Epithelial cell of prostate (primary cell): ENCODE results near the genes SLC12A6 and GJD2.

- RRBS, result no CpG with 5 or more reads among the region's 9 CpGs
Measured at GRCh38 chr15:33088575-33089448, 105.7 kb downstream of the FMN1 start.

DNA sequence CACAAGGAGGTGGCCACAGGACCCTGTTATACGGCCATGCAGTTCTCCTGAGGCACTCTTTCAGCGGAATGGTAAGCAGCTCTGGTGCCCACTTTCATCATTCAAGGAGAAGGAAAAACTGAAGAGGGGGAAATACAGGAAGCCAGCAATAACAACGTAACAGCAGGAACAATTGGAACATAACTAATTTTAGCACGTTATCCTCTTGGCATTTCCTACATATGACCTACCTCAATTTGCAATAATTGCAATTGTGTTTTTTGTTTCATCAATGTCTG, 219.8 kb downstream of the RYR3 start:
- RRBS, result no CpG with 5 or more reads among the region's 4 CpGs

DNA sequence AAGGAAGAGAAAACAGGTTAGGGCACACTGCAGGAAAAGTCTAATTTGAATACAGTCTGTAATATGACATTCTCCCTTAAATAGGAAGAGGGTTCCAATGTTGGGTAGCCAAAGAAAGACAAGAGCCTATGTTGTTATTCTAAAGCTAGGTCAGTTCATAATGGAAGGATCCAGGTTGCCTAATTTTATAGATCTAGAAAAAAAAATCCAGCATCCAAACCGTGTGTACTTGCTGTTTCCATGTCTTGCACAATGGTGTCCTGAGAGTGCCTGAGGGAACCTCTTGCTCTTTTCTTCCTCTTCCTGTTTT, 224.2 kb downstream of the RYR3 start:
- RRBS, result no CpG with 5 or more reads among the region's 1 CpG

DNA sequence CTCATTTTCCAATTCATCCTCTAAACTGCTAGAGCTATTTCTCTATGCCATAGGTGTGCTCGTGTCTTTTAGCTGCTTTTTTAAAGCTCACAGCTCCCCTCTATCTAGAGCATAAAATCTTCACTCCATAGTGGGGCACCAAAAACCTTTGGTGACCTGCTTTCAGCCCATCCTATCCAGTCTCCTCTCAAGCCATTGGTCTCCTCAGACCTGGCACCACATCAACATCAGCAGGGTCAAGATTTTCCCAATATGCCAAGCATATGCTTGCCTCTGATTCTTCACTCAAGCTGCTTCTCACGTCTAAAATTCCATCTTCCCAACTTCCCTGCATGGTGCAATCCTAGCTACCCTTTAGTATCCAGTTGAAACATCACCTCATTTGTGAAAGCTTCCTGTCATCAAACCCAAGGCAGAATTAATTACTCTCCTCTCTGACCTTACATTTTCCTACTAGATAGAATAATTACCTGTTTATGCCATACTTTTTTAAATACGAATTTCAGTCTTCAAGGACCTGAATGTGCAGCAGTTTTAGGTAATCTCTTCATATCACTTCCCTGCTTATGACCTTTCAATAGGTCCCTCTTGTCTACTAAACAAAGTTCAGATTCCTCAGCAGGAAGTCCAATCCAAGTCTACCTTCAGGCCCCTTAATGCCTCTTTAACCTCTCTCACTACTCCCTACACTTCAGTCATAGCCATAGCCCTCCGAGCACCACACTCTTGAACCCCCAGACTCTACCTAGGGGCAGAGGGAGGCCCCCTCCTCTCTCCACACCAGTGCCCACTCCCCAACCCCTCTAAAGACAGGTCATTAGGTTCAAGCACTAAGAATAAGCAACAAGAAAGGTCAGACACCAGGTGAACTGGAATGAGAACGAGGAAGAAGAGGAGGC, 9.3 kb upstream of the CHRM5 start:
- RRBS, result no CpG with 5 or more reads among the region's 5 CpGs

- RRBS, result no CpG with 5 or more reads among the region's 7 CpGs
Measured at GRCh38 chr15:34039492-34040125, 605 bp upstream of the AVEN start.

GRCh38 chr15:34337598-34338452, at the start of gene SLC12A6:
TSS of gene SLC12A6 (minus strand) at chr15:34337781.
- RRBS, result 1% methylated on average over 34 of the region's 78 CpGs

DNA sequence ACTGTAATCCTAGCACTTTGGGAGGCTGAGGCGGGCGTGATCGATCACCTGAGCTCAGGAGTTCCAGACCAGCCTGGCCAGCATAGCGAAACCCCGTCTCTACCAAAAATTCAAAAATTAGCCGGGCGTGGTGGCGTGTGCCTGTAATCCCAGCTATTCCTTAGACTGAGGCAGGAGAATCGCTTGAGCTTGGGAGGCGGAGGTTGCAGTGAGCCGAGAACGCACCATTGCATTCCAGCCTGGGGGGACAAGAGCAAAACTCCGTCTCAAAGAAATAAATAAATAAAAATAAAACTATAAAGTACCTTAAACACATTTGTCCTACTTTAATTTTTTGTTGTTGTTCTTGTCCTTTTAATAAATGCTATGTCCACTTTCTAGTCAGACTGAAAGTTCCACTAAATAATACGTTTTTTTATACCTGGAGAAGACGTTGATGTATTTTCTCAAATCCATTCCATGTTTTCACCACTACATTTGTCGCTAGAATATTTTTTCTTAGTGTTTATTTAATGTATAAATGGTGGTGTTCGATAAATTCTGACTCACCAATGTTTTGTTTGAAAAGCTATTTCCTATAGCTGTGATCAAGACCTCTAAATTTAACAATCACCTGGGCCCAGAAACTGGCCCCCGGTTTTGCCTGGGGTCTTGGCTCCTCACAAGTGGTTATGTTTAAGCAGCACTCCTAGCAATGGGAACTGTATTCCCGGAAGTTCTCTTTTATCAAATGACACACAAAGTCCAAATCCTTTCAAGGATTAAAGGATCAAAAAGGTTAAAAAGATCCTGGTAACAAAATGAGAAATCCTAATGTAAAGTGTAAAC, 1.1 kb upstream of the SLC12A6 start:
- RRBS, result 87% methylated on average over 2 of the region's 19 CpGs

GRCh38 chr15:34341421-34341848, 1.5 kb downstream of the NOP10 start:
- RRBS, result no CpG with 5 or more reads among the region's 3 CpGs

- RRBS, result no CpG with 5 or more reads among the region's 8 CpGs
Measured at GRCh38 chr15:34378988-34379918, 12.3 kb upstream of the LPCAT4 start.

- RRBS, result no CpG with 5 or more reads among the region's 9 CpGs
Measured at GRCh38 chr15:34580416-34580798, 3.0 kb downstream of the GOLGA8B start.

- RRBS, result 82% methylated on average over 8 of the region's 17 CpGs
Measured at GRCh38 chr15:34584342-34584858, 949 bp upstream of the GOLGA8B start.

DNA sequence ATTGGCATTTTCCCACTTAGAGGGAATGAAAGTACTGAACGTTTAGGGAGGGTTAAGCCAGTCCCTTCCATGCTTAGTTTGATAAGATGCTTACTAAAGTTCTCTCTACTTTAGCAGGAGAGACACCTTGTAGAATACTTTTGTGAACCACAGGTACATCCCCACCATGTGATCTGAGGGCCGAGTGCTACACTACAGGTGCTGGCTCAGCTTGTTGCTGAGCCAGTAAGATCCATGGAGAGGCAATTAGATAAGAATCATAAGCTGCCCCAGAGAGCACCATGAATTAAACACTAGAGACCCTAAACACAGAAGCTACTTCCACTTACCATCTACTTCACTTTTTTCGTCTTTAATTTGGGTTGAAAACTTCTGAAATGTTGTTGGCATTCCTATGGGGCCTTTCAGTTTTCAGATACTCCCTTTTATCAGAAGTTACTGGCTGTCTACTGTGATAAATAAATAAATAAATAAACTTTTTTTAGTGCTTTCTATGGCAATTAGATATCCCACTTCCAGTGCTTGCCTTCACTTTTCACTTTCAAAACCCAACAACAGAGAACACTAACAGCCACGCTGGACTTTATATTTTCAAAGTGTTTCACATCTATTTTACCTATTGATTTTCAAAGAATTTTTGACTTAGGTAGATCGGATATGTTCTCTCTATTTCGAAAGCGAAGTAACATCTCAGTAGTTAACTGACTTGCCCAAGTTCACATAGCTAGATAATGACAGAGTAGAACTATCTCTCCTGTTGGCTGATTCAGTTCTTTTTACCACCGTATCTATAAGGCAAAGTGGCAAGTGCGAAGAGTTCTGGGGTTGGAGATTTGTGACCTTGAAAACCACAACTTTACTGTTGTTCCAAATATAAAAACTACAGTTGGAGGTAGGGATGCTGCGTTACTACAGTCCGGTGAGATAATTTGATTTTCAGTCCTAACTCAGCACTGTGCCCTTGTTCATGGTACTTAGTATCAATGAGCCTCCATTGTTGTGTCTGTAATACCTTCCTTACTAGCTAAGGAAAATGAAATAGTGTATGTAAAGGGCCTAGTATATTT, 70.9 kb upstream of the GOLGA8B start:
- RRBS, result no CpG with 5 or more reads among the region's 11 CpGs

- RRBS, result no CpG with 5 or more reads among the region's 12 CpGs
Measured at GRCh38 chr15:34656217-34657064, 73.0 kb upstream of the GOLGA8B start.

GRCh38 chr15:34754910-34755218, at the start of gene GJD2:
TSS of gene GJD2 (minus strand) at chr15:34754998.
- RRBS, result 2% methylated on average over 10 of the region's 44 CpGs

DNA sequence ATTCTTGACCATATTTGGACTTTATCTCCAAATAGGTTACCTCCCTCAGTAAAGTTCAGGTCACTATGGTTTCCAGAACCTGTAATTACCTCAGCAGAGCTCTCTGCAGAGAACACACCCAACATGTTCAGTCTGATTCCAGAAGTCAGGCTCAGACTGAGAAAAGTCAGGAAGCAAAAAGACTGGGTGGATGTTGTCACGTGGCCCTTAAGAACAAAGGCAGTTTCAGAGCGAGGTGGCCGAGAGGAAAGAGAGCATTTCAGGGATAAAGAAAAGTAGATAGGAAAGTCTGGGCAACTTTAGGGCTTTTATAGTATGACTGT, 221.6 kb upstream of the NANOGP8 start:
- RRBS, result no CpG with 5 or more reads among the region's 3 CpGs

DNA sequence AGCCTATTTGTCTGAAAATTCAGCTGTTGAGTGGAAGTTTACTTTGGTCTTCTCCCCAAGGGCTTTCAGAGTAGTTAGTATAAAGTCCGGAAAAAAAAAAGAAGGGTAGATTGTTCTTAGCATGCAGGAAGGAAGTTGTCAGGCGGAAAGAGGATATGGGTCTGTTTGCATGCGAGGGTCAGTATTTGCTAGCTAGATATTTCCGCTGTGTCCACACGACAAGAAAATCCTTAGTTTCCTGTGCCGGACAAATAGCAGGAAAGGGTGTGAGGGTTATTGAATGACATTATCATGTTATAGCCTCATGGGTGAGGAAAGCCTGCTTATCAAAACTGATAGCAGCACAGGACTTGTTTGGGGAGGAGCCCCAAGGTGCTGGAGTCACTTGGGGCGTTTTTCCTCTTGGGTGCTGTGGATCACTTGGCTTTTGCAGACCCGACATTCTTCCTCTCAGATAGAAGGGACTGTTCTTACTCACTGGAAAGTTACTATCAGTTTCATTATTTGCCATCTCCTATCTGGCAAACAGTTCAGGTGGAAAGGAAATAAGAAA, 127.1 kb upstream of the DPH6 start:
- RRBS, result no CpG with 5 or more reads among the region's 8 CpGs

DNA sequence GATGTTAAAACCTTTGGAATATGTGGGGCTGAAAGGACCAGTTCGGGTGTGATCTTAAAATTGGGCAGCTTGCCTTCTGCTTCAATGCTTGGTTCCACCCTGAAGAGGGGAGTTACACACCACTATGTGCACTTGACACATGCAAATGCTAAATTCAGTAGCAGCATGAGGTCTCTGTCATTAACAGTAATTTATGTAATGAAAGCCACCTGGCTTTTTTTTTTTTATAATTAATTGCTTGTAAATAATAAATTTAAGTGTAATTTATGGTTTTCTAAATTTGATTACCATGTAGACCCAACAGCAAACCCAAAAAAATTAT, 24.6 kb downstream of the CDIN1 start:
- RRBS, result no CpG with 5 or more reads among the region's 1 CpG

DNA sequence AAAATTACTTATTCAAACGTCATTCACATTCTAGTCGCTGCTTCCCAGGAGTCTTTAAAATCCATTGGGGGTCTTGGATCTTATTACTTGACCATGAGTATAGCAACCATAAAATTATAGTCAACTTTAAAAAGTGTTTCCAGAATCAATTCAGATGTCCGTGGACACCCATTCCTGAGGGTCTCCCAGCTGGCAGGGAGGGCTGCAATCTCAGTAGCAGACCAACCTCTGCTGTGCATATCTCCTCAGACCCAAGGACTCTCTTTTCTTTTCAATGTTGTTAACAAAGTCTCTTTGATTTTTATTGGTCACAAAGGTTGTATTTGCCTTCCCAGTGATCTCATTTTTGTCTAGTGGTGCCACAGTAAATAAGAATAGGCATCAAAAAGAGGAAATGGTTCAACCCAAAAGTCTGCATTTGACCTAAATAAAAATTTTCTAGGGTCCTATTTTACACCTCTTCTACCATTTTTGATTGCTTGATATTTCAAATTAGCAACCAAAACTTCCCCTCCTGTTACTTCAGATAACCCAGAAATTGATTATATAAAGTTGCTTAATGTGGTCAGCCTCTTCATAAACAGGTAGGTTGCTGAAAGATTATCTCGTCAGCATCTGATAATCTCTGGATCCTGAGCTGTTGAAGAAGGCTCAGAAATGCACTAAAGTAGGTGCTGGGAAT, 225.8 kb downstream of the CDIN1 start:
- RRBS, result no CpG with 5 or more reads among the region's 4 CpGs

DNA sequence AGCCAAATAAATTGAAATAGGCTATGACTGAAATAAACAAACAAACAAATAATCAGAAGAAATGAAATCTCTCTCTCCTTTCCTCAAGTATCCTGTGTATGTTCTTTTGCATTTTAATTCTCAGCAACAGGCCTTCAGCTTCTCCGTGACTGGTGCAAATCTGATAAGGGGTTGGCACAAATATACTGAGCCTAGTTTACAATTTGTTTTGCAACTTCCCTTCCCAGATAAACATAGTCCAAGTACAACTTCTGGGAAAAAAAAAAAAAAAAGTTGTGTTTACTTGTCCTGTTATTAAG, 185.5 kb downstream of the MEIS2 start:
- RRBS, result no CpG with 5 or more reads among the region's 1 CpG

DNA sequence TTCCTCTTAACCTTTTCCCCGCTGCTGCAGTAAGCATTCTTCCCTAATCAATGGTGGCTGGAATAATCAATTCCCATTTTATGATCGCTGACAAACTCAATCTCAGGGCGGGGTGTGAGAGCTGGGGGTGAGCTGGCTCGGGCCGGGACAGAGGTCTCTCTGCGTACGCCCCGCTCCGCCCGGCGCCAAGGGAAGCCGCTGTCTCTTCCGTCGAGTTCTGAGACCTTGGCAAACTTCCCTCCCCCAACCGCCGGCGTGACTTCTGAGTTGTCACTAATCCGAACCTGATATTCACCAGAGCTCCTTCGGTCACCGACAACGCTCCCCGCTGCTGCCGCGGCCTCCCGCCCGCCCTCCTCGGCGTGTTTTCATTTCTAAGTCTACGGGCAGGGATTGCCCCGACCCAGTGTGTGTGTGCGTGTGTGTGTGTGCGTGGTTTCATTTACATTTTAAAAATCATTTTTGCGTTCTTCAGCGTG, 10.4 kb upstream of the MEIS2 start:
- RRBS, result under 1% methylated on average over 7 of the region's 34 CpGs